HEK293 (cell line): ENCODE results near the genes EFCAB5 and EVI2A.

DNA sequence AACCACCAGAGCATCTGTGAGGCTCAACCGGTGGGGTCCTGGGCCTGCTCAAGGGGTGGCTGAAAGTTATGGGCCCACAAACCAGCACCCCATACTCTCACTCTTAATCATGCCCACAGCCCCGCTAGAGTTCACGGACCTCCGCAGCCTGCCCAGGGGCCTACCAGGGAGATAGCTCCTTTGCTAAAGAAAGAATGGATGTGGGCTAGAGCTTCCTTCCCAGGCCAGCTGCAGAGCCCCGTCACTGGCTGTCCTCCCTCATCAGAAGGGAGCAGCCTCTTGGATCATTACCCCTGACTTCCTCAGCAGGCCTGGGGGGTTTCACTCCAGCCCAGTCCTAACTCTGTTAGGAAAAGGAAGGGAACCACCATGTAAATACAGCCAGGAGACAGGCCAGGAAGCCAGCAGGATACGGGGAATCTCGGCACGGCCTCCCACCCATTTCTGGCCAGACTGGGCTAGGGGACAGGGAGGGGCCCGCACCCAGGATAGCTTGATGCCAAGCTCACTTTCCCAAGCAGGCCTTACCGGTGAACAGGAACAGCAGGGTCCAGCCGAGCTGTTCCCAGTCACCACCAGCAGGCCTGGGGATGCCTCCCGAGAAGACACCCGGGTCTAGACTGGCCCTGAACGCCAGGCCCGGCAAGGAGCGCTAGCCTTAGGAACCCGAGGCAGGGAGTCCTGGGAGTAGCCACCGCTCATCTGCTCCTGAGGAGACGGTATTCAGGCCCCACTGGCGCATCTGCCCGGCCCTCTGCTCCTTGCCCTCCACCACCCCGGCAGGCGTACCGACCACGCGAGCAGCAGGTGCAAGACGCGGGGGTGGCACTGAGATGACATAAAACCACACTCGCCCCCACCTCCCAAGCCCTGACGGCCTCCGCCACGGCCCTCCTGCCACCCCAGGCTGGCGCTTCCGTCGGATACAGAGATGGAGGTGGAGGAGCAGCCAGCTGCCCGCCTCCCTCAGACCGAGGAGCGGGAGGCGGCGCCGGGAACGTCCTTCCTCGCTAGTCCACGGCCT, 1.0 kb downstream of the GIT1 start:
- PRO-cap: no peak
- RRBS, 2 experiments: 2 to 4% methylated on average over 14 of the region's 44 CpGs

- PRO-cap: no peak
- RRBS, 2 experiments: no CpG with 5 or more reads among the region's 19 CpGs
Observed at GRCh38 chr17:29621051-29622244, 1.3 kb downstream of the CORO6 start.

- PRO-cap: no peak
- RRBS, 2 experiments: no CpG with 5 or more reads among the region's 6 CpGs
Observed at GRCh38 chr17:29632326-29633004, 9.8 kb upstream of the CORO6 start.

GRCh38 chr17:29705329-29706343, 82.9 kb upstream of the CORO6 start:
- PRO-cap: no peak
- RRBS, 2 experiments: no CpG with 5 or more reads among the region's 4 CpGs

- PRO-cap: no peak
Observed at GRCh38 chr17:29713613-29714221, 91.0 kb upstream of the CORO6 start.

DNA sequence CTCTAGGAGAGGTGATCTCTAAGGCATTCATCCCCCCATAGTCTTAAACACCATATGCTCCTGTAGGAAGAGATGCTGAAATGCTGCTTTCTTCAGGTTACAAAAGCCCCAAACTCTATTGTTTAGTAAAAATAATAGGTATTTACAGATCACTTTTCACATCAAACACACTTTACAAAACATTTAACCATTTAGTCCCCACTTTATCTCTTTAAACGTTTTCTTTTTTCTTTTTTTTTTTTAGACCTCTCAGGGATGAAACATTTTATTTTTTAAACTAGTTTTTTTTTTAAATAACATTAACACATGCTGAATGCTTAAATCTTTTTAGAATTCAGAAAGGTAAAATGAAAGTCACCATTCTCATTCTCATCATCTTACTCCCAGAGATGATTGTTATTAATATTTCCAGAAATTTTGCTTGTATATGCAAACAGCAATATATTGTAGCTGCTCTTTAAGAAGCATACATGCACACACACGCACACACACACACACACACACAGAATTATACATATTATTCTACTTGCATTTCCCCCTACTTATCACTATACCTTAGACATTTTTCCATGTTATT, 144.5 kb upstream of the CORO6 start:
- PRO-cap: no peak
- RRBS, 2 experiments: no CpG with 5 or more reads among the region's 2 CpGs

DNA sequence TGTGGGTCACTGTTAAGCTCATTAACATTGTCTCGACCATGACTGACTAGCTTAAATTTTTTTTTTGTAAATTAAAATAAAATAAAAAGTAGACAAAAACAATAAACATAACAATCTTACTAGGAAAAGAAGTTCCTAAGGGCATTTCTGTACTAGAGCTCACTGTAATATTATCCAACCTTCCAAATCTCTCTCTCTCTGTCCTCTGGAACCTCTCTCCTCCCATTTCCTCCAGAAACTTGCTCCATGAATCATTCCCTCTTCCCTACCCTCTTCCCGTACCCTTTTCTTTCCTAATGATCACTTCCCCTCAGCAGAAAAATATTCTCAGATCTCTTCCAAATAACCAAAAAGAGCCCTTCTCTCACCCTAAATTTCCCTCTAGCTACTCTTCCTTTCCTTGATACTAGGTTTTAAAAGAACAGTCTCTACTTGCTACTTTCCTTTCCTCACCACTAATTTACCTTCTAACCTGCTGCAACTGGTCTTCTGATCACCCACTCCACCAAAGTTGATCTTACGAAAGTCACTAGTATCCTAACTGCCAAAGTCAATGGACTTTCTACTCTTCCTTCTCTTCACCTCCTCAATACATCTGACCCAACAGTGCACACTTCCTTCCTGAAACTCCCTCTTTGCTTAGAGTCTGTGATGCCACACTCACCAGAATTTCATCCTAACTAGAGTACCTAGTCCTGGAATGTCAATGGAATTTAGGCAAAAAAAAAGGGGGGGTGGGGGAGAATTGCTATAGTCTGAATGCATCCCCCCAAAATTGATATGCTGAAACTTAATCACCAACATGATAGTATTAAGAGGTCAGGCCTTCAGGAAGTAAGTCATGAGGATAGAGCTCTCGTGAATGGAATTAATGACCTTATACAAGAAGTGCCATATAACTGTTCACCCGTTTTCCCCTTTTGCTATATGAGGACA, 37.2 kb downstream of the SSH2 start:
- PRO-cap: no peak
- RRBS, 2 experiments: no CpG with 5 or more reads among the region's 5 CpGs

GRCh38 chr17:29941332-29941888, at the start of gene EFCAB5:
TSS of gene EFCAB5 (plus strand) at chr17:29941634.
- PRO-cap: no peak
- RRBS, 2 experiments: no CpG with 5 or more reads among the region's 1 CpG

DNA sequence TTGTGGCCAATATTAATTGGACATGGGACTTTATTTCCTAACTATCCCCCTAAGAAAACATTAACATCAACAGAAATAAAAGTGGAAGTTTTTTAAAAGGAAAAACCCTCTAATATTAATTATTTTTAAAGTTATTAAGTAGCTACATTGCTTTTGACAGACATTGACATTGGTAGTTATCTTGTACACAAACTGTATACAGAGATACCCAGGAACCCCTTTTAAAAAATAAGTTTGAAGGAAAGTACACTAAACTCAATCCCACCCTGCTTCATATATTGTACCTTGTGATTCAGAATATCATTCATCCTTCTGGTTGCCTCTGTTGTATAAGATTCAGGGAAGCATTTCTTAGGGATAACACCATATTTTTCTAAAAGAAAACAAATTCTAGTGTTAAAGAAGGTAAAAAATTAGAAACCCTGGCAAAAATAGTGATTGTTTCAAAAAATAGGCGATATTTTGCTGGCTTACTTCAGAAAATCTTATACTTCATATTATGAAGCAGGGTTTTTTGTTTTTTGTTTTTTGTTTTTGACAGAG, 5.1 kb downstream of the BLMH start:
- PRO-cap: no peak
- RRBS, 2 experiments: no CpG with 5 or more reads among the region's 1 CpG

GRCh38 chr17:30287560-30288051, 4.1 kb downstream of the BLMH start:
- PRO-cap: no peak
- RRBS, 2 experiments: no CpG with 5 or more reads among the region's 1 CpG

DNA sequence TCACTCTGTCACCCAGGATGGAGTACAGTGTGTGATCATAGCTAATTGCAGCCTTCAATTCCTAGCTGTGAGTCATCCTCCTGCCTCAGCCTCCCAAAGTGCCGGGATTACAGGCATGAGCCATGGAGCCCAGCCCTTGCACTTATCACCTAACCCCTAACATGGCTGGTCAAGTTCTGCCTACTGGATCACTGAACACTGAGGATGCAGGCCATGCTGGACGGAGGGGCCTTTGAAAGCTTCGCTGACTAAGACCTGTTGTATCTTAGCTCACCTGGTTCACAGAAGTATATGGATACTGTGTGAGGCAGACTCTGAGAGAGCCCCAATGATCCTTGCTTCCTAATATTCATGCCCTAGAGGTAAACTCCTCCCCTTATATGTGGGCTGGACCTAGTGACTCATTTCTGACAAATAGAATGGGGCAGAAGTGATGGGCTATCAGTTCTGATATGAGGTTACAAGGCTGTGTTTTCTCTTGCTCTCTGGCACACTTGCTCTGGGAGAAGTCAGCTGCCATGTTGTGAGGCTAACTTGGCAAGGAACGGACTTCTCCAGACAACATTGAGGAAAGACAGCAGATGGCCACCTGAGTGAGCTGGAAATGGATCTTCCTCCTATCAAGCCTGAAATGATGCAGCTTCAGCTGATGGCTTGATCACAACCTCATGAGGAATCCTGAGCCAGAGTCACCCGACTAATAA, 11.8 kb upstream of the TMIGD1 start:
- PRO-cap: no peak
- RRBS, 2 experiments: no CpG with 5 or more reads among the region's 5 CpGs

- PRO-cap: no peak
- RRBS, 2 experiments: no CpG with 5 or more reads among the region's 5 CpGs
Observed at GRCh38 chr17:30437040-30437569, 40.1 kb upstream of the GOSR1 start.

- PRO-cap: no peak
- RRBS, 2 experiments: no CpG with 5 or more reads among the region's 2 CpGs
Observed at GRCh38 chr17:30461774-30462278, 15.4 kb upstream of the GOSR1 start.

- PRO-cap: no peak
- RRBS, 2 experiments: no CpG with 5 or more reads among the region's 5 CpGs
Observed at GRCh38 chr17:30769774-30770328, 54.6 kb downstream of the CRLF3 start.

DNA sequence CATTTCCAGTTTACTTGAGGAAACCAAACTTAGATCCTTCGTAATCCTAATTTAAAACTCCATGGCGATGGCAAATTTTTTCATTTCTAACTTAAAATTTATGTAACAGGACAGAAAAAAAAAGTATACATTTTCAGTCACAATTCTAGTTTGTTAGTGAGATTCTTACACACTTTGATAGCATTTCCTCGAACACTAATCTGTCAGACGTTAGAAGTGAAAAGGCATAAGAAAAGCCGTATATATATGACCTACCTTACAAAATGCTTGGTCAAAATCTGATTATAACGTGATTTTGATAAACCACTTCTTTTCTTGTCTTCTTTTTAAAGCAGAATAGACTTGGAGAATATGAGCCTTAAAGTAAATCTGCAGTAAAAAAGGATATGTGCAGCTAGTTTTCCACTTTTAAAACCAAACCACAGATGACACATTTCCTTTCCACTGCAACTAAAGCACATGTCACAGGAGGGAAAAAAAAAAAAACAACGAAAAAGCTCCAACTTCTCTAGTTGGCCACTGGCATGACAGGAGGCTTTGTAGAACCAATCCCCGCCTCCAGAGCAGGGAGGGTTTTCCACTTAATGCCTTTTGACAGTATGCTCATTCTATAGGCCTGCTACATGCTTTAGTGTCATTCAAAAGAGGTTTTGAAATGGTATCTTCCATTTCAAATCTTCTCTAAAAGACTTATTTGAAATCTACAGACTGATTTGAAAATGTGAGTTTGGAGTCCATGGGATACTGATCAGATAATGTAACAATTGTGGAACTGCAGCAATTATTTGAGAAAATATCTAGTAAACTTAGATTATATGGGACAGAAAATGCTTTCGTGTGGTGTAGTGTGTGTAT, at the start of gene EVI2A:
Gene EVI2A (minus strand): TSS at position 383 of the 855 bp plus-strand sequence.
- PRO-cap: no peak
- RRBS, 2 experiments: no CpG with 5 or more reads among the region's 9 CpGs

DNA sequence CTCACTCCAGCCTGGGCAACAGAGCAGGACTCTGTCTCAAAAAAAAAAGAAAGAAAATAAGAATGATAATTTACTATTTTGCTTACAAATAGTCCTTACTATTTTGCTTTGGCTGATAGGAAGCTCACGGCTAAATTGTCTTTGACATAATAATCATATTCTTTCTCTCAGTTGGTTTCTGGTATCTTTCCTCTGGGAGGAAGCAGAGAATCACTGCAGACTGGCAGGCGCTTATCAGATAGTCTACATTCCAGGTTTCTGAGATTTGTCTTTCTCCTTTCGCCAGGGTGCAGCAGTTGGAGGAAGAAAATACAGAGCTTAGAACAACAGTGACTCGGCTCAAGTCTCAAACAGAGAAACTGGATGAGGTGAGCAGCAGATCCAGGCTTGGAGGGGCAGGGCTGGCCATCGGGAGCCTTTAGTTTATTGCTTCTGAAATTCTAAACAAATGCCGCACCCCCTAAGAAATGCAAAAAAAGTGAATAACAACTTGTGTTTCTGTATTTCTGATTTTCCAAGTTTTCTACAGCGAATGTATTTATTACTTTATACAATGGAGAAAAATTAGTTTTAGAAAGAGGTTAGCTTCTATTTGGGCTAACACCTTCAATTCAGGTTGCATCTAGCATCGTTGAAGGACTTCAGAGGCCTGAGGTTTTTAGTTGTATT, 136.2 kb downstream of the RAB11FIP4 start:
- PRO-cap: no peak
- RRBS, 2 experiments: no CpG with 5 or more reads among the region's 8 CpGs

DNA sequence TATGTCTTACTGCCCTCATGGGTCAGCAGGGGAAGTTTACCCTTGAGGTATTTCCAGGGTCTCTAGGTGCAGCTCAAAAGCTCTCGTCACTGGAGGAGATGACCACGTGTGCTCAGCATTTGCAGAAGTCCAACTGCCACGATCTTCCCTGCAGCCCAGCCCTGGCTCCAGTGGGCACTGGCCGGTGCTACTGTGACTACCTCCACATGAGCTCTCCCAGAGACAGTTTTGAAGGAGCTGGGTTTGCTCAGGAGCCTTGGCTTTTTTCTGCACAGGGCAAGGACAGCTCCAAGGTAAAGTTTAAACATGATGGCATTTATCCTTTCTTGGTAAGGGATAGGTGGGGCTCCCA, 186.1 kb downstream of the RAB11FIP4 start:
- PRO-cap: no peak
- RRBS, 2 experiments: no CpG with 5 or more reads among the region's 4 CpGs

- PRO-cap: no peak
- RRBS, 2 experiments: no CpG with 5 or more reads among the region's 4 CpGs
Observed at GRCh38 chr17:31581558-31581877, 190.0 kb downstream of the RAB11FIP4 start.

- PRO-cap: no peak
- RRBS, 2 experiments: no CpG with 5 or more reads among the region's 7 CpGs
Observed at GRCh38 chr17:31762239-31762660, 96.8 kb downstream of the COPRS start.

DNA sequence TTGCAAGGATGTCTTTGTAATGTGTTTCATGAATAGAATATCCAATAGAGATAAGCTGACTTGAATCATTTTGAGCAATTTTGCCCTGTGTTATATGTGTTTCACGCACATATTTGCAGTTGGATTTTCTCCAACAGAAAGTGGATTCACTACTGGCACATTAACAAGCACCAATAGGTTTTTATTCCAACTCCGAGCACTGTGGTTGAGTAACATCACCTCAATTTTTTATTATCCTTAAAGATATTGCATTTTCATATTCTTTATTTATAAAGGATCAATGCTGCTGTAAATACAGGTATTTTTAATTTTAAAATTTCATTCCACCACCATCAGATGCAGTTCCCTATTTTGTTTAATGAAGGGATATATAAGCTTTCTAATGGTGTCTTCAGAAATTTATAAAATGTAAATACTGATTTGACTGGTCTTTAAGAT, 7.2 kb upstream of the LRRC37B start:
- PRO-cap: no peak
- RRBS, 2 experiments: no CpG with 5 or more reads among the region's 2 CpGs